ENCODE measurements around a stretch of chr18.

GRCh38 chr18:7231513-7231874 lies 605 bp downstream of the LRRC30 start:
- PRO-cap, 2 experiments = no peak in any of the 2 experiments

DNA sequence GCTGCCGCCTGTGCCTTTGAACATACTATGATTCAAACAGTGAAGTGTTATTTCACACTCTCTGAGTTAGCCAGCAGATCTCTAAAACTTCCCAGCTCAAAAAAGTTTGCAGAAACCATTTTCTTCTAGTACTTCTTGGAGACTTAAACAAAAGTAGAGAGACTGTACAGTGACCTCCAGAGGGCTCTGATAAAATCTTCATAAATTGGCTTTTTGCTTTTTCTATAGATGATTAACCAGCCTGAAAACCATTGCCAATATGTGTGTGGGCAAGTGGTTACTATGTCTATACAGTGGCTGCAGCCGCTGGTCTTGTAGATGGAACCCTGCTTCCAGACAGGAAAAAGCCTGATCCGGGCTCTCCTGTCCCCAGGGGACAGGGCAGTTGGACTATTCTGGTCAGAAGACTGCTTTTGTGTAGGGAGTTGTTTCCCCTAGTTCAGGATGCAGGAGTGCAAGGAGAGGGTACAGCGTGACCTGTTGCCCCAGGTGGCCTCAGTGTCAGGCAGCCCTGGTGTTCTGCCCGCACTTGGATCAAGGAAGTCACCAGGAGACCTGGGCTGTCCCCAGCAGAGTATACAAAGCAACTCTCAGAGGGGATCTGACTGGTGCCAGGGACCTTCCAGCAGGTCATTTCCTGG lies 7.3 kb upstream of the PTPRM start:
- PRO-cap, 2 experiments = no peak in any of the 2 experiments

- PRO-cap, 2 experiments = no peak in any of the 2 experiments
Measured at GRCh38 chr18:7568469-7569031, 1.4 kb downstream of the PTPRM start.

GRCh38 chr18:7656020-7656824 lies 89.1 kb downstream of the PTPRM start:
- PRO-cap, 2 experiments = no peak in any of the 2 experiments

DNA sequence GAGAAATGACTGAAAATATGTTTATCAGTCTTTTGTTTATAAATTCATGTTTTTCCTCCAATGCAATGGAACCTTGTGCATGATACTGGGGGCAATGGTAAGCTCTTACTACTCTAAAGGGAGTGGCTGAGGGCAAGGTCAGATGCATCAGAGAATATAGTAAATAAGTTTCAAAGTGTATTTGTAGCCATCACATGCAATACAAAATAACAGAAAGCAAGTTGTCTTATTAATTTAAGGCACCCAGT lies 233.1 kb downstream of the PTPRM start:
- PRO-cap, 2 experiments = no peak in any of the 2 experiments

DNA sequence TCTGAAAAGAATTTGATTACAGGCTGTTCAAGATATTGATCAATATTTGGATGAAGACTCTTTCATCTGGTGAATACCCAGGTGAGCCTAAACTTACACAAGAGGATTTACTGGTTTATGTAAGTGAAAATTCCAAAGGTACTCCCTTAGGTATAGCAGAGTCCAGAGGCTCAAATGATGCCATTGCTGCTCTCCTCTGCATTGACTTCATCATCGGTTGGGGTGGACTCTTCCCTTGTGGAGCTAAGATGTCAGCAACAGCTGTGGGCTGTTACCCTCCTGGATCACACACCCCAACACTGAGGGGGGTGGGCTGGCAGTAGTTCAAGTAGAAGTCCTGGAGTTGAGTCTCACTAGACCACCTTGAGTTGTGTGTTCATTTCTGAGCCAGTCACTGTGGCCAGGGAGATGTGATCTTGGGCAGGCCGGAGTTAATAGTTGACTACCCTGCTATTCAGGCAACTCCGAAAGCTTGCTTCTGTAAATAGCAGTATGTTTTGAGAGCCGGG lies 236.9 kb downstream of the PTPRM start:
- PRO-cap, 2 experiments = no peak in any of the 2 experiments

- PRO-cap, 2 experiments = no peak in any of the 2 experiments
Measured at GRCh38 chr18:7941408-7941858, 374.3 kb downstream of the PTPRM start.

DNA sequence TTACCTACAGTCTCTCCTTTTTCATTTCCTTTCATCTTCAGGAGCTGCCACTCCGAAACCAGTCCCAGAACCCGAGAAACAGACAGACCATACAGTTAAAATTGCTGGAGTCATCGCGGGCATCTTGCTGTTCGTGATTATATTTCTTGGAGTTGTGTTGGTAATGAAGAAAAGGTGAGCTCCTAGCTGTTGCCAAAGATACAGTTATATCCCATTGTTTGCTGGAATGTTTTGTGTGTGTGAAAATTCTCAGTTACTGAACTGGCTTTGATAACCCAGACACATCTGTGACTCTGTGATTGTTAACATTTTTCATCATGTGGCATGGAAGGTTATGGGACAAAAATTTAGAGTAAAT lies 465.7 kb upstream of the RAB12 start:
- PRO-cap, 2 experiments = no peak in any of the 2 experiments

DNA sequence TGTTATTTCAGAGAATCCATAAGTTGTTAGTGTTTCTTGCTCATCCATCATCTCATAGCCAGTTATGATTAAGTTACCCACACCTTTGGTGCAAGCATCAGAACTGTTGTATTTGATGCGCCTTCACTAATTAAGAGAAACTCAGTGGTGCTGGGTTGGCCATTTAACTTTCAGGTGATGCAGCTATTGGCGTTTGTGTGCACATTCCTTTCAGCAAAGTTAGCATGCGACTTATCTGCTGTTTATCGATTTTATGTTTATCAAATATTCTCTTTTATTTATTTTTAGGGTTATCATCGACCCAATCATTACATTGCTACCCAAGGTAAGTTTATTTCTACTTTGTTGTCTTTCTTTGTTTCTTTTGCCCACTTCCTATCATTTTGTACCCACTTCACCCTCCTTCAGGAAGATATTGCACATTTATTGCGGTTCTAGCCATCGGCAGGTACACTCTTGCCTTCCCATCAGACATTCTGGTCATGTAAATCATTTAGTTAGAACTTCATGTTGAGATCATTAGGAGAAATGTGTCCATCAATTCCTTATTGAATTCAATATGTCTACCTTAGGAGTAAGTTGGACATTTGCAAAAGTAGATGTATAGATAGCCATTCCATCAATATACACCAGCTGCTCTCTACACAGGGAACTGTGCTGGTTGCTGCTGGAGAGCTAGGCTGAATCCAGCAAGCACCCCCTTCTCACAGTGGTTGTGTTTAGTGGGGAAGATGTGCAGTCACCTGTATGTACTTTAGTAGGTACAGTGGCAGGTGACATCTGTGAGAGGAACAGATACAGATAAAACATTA lies 290.1 kb upstream of the RAB12 start:
- PRO-cap, 2 experiments = no peak in any of the 2 experiments

DNA sequence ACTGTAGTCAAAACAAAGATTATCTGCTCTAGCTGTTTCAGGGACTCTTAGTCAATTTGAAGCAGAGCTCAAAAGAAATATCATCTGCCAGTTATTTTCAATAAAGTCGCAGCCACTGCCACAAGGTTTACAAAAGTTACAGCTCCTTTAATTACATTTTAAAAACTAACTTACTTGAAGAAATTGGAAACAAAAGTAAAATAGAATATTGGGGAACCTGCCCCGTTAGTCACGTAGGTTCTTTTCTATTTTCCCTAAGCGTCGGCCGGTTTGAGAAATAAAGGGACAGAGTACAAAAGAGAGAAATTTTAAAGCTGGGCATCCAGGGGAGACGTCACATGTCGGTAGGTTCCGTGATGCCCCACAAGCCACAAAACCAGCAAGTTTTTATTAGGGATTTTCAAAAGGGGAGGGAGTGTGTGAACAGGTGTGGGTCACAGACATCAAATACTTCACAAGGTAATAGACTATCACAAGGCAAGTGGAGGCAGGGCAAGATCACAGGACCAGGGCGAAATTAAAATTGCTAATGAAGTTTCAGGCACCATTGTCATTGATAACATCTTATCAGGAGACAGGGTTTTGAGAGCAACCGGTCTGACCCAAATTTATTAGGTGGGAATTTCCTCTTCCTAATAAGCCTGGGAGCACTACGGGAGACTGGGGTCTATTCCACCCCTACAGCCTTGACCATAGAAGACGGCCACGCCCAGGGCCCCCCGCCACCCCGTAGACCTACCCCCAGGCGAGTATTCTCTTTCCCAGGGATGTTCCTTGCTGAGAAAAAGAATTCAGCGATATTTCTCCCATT lies 13.1 kb downstream of the RAB12 start:
- PRO-cap, 2 experiments = no peak in any of the 2 experiments

GRCh38 chr18:8799838-8800923 lies 94.8 kb downstream of the MTCL1 start:
- PRO-cap, 2 experiments = no peak in any of the 2 experiments

DNA sequence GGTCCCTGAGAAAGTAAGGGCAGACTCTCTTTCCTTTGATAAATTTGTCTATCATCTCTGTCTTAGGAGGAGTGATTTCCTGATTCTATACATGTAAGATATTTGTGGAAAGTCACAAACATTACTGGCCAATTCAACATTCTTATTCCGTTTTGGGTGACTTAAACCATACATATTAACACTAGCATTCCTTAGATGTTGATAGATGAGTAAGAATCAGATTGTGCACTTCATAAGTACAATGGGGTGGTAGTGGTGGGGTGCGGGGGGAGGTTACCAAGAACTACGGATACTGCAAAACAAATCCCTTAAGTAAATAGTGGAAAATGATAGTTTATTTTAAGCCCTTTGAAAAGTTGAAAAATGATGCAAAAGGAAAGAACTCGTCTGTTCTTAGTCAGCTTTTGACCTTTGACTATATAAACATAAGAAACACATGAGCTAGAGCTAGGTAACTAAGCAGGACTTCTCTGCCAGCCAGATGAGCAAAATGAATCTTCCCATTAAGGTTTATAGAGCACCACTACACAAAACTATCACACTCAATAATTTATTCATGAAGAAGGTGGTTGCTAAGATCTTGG lies 7.8 kb upstream of the NDUFV2 start:
- PRO-cap, 2 experiments = no peak in any of the 2 experiments

DNA sequence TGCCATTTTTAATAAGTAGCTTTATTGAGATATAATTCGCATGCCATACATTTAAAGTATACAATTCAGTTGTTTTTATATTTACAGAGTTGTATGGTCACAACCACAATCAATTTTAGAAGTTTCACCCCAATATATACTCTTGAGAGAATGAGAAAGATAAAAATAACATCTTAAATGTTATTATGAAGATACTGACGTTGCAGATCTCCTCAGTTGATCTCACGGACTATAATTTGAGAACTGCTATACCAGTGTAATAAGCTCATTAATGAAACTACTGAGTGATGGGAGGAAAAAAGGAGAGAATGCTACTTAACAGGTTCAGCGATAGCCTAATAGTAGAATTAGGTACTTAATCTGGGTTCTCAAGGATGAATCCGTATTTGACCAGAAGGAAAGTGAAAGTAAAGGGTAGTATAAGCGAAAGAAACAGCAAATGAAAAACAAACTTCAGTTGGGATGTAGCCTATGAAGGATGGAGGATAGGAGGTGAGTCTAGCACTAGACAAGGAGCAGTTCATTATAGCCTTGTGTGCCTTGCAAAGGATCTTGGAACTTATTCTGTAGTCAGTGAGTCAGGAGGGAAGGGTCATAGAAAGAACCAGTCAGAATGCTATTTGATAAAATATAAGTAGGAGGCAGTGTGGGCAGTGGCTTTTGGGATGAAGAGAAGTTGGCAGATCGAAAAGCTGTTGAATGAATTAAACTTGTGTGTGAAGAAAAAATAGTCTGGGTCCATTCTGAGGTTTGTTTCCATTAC lies 48.3 kb downstream of the ANKRD12 start:
- PRO-cap, 2 experiments = no peak in any of the 2 experiments

GRCh38 chr18:9186490-9186764 lies 49.8 kb downstream of the ANKRD12 start:
- PRO-cap, 2 experiments = no peak in any of the 2 experiments

- PRO-cap, 2 experiments = no peak in any of the 2 experiments
Measured at GRCh38 chr18:9612112-9612738, 2.1 kb downstream of the PPP4R1 start.

DNA sequence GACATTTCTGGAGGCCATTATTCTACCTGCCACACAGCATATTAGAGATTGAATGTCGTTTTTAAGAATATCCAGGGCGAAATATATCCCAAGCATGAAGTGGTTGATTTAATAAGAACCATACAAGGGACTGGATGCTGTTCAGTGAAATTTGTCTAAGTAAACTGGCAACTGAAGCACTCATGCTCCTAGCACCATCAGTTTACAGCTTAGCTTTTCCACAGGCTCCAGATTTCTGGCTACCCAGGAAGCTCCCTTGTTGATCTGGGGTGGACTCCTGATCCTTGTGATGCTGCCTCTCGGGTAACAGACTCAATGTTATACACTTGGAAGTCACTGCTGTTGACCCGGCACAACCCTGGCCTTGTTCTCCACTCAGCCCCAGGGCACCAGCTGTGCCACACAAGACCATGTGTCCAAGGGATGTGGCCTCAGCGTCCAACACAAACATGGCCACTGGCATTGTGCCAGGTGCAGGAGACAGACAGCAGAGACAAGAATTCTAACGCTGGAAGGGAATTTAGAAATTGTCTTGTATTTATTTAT lies 38.9 kb upstream of the PPP4R1 start:
- PRO-cap, 2 experiments = no peak in any of the 2 experiments

DNA sequence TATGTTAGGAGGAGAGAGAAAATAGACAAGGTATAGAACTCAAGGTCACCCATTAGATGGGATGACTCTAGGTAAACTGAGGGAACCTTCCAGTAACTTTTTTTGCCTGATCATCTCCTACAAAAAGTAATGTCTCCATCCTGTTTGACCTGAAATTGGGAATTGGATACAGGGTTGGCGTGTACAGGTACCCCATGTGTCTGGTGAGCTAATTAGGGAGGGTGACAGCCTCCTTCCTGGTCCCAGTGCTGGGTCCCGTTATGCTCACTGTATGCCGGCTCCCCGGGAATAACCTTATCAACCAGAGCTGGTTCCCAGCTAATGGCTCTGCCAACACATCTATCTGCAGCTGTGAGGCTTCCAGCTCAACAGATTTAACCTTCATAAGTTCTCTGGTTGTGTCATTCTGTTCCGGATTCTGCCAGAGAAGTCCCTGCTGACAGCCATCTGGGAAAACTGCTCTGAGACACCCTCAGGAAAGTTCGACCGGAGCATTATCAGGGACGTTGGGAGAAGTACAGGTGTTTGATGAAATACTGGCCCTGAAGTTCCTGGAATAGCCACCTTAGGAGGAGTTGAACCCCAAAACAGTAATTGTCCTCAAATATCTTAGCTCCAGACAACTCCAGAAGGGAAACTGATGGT lies 39.7 kb upstream of the TXNDC2 start:
- PRO-cap, 2 experiments = no peak in any of the 2 experiments

GRCh38 chr18:9849473-9850172 lies 36.1 kb upstream of the TXNDC2 start:
- PRO-cap, 2 experiments = peak in 2 of 2 experiments; most common plus-strand start chr18:9849751 (in 2); most common minus-strand start chr18:9849606 (in 1)

DNA sequence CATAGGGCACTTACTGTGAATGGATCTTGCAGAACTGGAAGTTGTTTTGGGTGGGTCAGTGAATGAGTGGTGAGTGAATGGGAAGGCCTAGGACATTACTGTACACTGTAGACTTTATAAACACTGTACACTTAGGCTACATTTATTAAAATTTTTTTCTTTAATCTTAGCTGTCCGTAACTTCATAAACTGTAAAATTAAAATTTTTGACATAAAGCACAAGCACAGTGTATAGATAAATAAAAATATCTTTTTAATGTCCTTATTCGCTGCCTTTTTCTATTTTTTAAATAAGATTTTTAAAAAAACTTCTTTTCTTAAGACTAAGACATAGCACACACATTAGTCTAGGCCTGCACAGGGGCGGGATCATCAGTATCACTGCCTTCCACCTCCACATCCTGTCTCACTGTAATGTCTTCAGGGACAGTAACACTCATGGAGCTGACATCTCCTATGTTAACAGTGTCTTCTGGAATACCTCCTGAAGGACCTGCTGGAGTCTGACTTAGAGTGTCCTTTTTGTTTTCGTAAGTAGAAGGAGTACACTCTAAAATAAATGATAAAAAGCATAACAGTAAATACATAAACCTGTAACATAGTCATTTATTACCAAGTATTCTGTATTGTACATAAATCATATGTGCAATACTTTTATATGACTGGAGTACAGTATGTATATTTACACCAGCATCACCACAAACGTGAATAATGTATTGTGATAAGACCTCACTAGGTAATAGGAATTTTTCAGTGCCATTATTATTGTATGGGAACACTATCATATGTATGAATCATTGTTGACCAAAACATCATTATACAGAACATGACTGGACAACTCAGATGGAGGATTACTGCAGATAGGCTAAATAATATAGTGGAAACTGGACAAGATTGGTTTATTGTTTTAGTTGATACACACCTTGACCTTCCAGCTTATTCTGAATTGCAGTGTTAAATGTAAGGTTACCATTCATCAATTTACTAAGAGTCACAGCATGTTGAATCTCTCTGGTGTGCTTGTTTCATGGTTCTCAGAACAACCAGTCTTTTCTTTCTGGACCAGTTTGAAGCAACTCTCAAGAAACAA lies 33.2 kb downstream of the VAPA start:
- PRO-cap, 2 experiments = no peak in any of the 2 experiments

- PRO-cap, 2 experiments = no peak in any of the 2 experiments
Measured at GRCh38 chr18:9955927-9956429, 42.2 kb downstream of the VAPA start.